A172 (cell line): ENCODE measurements around a stretch of chr11.

GRCh38 chr11:121367323-121367931 is 74.9 kb downstream of the SC5D start:
- RAMPAGE, long total RNA = no peak

- RAMPAGE, long total RNA = no peak
Observed at GRCh38 chr11:121377730-121378191, 74.4 kb upstream of the SORL1 start.

GRCh38 chr11:121448251-121449017 is 3.7 kb upstream of the SORL1 start:
- RAMPAGE, long total RNA = no peak

DNA sequence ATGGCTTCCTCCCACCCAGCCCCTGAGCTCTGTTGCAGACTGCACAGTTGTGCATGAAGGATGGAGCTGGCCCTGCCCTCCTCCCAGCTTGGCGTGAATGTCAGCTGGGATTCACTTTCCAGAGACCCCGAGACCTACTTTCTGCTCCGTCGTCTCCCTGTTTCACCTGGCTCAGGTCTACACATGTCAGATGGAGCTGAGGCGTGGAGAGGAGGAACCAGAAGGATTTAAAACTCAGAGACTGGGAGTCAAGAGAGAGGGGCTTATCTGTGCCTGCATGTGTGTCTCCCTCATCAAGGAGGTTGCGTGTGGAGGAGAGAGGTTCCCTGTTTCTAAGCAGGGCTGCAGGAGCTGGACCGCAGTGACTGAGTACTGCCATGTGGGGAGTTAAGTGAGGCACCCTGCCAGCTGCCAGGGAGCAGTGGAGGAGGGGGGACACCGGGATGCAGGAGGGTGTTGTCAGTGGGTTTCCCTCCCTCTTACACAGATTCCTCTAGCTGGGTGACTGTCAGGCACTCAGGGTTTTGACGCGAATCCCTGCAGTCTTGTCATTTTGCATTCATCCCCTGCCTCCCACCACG is 120.3 kb downstream of the SORL1 start:
- RAMPAGE, long total RNA = no peak

DNA sequence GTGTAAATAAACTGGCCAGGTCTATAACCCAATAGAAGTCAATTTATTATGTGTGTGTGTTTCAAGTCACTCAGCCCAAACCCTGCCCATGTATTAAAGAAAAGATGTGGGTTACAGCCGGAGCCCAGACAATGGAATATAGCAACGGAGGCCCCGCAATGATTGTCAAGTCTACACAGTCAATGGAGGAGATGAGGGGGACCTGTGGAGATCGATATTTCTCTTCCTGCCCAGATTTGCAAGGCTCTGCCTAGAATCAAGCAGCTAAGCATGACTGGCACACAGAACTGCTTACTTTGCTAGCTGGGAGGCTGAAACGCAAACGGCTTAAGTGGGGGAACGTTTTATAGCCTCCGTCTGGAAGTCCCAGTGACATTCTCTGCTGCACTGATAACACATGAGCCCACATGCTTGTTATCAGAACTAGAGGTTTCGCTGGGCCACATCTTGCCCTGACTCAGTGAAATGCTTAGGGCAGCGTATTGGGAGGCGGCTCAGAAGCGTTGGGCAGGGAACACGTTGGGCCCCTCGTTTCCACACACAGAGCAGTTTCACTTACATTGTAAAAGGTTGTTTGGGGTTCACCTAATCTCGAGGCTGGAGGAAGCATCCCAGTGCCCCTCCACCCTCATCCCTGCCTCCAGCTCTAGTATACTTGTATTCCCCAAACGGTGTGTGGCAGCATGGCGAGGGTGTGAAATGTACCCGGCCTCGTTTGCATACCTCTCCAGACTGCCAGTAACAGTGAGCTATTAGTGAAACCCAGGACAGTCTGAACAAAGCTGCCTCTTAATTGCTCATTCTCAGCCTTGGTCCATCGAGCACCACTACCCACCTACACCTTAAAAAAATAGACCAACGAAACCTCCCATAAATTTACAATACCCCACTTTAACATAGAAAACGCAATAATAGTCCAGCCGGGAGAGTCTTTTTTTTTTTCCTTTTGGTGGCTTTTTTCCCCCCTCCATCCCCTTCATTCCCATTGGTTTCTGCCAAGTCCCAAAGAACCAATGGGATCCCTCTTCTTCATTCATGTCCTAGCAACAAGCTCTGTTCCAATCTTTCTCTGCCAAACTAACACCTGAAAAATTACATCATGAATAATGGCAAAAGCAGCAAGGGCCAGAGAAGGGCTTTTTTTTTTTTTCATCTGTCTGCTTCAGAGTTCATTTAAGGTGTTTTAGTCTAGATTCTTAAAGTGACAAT is 219.3 kb downstream of the SORL1 start:
- RAMPAGE, long total RNA = no peak

DNA sequence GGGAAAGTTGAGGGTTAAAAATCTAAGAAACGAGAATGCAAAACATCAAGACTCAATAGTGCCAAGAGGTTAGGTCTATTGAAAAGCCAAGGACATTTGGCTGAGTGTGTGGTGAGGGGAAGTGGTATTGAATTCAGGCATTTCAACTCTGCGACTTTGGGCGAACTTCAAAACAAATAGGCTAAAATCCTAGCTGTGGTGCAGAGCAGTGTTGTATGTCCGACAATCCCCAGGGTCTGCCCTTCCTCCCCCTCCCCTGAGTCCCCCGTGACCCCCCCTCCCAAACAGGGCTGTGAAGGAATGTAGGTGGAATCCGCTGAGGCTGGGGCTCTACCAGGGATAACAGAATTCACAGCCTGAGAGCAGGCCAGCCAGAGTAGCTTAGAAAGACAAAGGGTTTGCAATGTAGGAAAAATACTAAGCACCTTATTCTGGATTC is 315.3 kb downstream of the BLID start:
- RAMPAGE, long total RNA = no peak

GRCh38 chr11:121932131-121932419 is 183.9 kb downstream of the BLID start:
- RAMPAGE, long total RNA = no peak

DNA sequence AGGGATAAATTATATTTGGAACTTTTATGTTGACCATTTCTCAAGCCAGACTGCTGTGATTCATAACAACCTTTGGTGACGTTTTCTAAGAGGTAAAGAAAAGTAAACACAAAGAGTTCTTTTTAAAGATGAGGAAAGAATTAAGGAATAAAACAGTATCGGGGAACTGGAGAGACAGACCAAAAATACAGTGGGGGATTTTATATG is 69.0 kb downstream of the BLID start:
- RAMPAGE, long total RNA = no peak

GRCh38 chr11:122101122-122101418 is 14.9 kb downstream of the BLID start:
- RAMPAGE, long total RNA = no peak

DNA sequence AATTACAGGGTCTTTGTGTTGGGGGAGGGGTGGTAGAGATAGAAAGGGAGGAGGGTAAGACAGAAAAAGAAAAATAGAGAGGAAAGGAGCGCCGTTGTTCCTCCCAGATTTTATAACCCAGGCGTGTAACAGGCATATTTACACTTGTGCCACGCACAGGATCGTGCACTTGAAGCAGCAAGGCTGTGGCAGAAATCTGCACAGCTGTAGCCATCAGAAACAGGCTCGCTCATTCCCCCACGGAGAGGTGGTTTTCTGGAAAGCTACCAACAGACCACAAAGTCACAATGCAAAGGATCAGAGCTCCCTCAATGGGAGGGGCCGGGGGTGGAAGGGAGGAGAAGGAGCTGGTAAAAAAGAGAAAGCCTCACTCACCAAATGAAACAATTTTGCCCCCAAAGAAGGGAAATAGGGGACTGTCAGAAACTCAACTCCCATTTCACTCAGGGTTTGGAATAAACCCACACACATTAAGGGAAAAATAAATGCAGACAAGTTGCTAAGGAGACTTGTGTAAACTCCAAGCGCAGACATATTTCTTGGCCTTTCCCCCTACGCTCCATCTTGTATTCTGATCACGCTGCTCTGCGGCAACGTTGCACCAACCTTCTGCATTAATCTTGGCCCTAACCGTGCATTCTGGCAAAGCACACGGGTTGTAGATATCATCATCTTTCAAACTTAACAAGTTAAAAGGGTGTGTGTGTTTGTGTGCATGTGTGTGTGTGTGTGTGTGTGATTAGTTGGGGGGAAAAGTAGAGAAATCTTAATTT is 43.2 kb upstream of the BLID start:
- RAMPAGE, long total RNA = no peak

- RAMPAGE, long total RNA = start-site peak on the minus strand at chr11:122180429-122180525, 49 and 24 reads in 2 replicates
Observed at GRCh38 chr11:122180251-122181072, 64.4 kb upstream of the BLID start.

DNA sequence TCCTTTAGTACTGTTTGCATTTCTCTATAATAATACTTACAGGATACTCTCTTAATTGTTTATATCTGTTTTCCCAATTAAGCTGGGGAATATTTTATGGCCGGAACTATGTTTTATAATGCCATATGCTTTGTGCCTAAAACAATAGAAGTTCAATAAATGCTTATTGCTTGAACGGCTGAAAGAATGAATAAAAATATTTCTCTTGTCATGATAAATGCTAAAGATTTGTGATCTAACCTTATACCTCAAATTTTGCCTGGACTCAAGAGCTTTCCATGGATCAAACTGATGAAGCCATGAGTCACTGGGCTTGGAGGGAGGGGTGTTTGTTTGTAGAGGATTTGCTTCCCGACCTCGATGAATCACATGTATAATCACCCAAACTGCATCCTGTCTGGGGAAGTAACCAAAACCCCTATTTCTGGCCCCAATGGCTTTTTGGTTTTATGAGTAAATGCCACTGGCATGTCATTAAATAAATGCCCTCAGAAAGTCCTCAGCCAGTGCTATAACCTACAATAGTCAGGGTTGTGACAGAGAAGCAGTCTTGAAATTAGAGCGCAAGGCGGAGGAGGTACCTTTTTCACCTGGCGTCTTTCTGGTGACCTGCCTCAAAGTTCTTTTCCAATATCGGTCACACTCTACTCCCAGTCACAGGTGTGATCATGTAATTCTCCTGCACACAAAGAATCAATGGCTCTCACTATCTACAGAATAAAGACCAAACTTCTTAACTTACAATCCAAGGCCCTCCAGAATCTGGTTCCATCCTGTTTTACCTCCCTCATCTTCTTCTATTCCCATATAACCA is 81.0 kb upstream of the BLID start:
- RAMPAGE, long total RNA = no peak

DNA sequence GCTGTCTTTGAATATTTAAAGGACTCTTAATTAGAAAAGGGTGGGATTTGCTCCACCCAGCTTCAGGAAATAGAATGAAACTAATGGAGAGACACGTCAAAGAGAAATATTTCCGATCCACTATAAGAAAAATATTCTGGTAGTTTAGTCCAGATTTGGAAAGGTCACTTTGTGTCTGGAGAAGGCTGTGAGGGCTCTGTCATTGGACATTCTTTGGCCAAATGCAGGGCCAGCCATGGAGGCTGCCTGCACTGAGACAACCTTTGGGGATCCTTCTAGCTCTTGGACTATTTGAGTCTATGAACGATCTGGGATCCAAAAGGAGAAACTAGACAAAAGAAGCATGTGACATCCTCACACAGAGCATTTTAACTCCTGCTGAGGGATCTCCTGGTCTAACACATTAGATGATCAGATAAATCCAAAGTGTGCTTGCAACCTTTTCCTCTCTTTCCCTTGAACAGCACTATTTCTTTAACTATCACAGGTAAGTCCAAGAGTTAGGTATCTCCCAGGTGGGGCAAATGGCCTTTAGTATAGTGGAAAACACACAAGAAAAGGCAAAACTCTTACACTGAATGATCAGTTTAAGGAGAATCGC is 89.4 kb upstream of the BLID start:
- RAMPAGE, long total RNA = no peak

GRCh38 chr11:122336195-122336822 is 220.3 kb upstream of the BLID start:
- RAMPAGE, long total RNA = no peak

DNA sequence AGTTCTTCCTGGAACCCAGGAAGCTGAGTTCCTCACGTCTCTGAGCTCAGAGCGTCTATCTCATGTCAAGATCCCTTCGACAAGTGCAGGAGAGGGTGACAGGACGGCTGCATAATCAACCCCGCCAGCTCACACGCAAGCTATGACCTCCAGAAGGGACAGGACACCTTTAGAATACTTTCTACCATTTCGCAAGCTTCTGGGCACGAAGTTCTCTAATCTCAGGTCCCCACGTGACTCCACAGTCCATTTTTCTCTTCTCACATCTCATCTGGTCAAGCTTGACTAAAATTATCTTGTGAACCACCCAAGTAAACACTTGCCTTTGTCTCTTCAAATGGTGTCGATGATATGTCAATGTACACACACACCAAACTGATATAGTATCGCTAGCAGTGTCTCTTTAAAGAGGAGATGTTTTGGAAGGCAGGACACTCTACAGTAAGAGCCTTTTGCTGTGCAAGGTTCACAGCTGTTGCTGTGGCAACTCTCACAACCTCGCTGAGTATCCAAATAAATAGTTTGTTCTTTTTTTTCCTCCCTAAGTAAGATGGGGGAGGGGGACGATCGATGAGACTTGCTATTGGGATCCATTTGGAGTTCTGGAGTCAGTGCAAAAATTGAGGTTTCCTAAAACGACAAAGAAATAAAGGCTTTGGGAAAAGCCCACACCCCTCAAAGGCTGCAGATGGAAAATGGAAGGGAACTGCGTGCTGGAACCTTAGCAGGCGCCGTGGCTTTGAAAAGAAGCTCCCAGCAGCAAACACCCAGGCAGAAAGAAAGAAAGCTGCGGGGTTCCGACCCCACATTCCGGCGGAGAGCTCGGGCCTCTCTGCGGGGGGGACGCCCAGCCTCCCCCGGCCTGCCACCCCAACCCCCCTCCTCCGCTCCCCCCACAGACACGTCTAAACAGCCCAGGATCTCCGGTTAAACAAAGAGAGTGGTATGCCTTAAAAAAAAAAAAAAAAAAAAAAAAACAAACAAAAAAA is 215.4 kb upstream of the UBASH3B start:
- RAMPAGE, long total RNA = no peak

- RAMPAGE, long total RNA = no peak
Observed at GRCh38 chr11:122672898-122673424, 17.4 kb downstream of the UBASH3B start.

DNA sequence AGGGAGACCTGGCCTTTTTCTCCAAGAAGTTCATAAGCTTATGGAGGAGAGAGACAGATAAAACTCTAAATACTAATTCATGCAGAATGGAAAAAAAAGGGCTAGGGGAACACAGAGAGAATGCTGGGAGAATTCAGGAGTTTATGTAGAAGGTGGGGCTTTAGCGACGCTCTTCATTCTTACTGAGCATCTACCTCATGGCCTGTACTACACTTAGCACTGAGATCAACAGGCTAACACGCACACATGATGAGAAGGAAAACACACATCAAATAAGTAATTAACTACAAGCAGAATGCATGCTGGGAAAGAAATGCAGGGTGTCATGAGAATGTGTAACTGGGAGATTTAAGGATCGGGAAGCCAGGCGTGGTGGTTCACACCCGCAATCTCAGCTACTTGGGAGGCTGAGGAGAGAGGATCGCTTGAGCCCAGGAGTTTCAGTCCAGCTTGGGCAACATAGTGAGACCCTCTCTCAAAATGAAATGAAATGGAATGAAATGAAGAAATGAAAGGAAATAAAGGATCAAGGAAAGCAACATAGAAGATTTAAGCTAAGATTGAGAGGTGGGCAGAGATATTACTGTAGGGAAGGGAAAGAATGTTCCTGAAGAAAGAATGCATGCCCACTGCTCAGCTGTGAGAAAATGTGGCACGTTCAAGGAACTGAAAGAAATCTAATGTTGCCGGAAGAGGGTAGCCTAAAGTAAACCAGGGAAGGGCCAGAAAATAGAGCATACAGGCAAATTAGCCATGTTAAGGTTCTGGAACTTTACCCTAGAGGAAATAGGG is 81.1 kb downstream of the UBASH3B start:
- RAMPAGE, long total RNA = no peak

DNA sequence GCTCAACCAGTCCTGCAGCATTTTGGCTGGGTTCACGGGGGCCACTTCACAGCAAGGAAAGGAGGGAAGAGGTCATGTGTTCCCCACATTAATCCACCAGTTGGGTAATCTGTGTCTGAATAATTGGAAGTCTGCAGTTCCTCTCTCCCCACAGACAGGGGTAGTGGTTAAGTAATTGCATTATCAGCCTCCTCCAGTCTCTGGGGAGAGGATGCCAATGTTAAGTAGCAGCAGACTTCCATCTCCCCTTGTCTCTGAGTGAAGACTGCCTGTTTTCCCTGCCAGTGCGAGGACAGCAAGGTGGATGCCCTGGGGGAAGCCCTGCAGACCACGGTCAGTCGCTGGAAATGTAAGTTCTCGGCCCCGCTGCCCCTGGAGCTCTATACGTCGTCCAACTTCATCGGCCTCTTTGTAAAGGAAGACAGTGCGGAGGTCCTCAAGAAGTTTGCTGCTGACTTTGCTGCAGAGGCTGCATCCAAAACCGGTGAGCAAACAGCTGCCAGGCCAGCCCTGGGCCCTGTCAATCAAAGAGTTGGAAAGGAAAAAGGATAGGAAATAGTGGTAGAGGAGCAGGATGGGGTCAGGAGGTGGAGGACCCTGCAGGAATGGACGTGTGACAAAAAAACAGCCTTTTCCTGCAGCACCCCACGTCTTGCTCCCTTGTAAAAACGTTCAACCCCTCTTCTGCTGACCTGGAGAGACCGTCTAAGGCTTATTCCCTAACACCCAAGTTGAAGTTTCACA is 58.9 kb upstream of the CRTAM start:
- RAMPAGE, long total RNA = no peak

- RAMPAGE, long total RNA = no peak
Observed at GRCh38 chr11:122813431-122813733, 24.9 kb upstream of the CRTAM start.

- RAMPAGE, long total RNA = no peak
Observed at GRCh38 chr11:122843258-122844180, 5.2 kb downstream of the CRTAM start.